A375 (cell line): Measurements from ENCODE around the gene RHOXF1.

DNA sequence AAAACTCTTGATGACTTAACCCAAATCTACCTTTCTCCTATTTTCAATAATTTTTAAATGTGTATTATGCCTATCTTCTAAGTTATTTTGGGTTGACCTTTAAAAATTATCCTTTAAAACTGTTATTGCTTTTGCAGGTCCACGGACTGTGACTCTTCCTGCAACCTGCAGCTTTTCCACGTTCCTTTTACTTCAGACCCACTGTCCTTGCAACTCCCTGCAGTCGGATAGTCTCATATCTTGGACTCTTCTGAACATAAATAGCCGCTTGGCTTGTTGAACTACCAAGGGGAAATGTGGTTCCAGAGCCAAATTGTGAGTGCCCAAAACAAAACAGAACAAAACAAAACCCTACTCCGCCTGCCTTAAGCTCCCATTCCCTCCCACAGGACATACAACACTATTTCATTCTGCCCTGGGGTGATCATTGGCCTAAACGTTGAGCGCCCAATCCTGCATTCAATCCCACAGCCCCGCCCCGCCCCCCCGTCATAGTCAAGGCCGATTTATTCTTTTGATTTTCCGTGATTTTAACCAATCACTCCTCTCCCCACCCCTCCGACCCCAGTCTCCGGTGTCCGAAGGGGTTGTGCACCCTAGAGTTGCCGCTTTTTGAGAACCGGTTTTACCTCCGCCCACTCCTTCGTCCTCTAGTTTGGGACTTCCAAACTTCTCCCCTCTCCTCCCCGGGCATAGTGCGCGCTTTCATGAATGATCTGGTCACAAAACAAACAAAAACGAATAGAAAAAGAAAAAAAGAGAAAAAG lies 674 bp upstream of the UBE2A start:
- RAMPAGE, long total RNA = no peak

- RAMPAGE, long total RNA = no peak
Observed at GRCh38 chrX:119691727-119693007, 801 bp downstream of the SEPTIN6 start.

DNA sequence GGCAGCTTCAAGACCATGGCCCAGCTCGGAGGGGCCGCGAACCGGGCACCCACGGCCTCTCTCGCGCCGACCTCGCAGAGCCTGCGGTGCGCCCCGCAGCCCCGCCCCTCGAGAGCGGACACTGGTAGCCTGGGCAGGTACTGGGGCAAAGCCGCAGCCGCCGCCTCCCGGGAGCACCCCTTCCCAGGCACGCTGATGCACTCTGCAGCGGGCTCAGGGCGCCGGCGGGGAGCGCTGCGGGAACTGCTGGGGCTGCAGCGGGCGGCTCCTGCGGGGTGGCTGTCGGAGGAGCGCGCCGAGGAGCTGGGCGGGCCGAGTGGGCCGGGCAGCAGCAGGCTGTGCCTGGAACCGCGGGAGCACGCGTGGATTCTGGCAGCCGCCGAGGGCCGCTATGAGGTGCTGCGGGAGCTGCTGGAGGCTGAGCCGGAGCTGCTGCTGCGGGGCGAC lies 288 bp downstream of the SOWAHD start:
- RAMPAGE, long total RNA = no peak

DNA sequence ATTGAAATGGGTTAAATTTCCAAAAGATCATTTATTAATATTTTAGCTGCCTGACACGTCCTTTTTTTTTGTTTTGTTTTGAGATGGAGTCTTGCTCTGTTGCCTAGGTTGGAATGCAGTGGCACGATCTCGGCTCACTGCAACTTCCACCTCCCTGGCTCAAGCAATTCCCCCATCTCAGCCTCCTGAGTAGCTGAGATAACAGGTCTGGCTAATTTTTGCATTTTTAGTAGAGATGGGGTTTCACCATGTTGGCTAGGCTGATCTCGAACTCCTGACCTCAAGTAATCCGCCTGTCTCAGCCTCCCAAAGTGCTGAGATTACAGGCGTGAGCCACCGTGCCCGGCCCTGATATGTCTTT lies 18.1 kb downstream of the NKAP start:
- RAMPAGE, long total RNA = no peak

- RAMPAGE, long total RNA = no peak
Observed at GRCh38 chrX:120115694-120116007, at the start of gene RHOXF1. RHOXF1 (minus strand) TSS chrX:120115913.

DNA sequence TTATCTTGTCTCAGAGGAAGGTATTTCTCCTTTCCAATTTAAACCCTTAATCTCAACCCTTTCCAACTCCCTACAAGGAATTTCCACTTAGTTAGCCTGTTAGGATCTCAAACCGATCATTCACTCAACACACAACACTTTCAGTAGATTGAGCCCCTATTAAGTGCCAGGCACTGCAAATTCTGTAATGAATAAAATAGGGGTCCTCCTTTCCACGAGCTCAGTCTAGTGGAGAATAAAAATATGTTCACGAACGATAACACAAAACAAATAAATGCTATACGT lies 6.5 kb upstream of the ZBTB33 start:
- RAMPAGE, long total RNA = no peak

DNA sequence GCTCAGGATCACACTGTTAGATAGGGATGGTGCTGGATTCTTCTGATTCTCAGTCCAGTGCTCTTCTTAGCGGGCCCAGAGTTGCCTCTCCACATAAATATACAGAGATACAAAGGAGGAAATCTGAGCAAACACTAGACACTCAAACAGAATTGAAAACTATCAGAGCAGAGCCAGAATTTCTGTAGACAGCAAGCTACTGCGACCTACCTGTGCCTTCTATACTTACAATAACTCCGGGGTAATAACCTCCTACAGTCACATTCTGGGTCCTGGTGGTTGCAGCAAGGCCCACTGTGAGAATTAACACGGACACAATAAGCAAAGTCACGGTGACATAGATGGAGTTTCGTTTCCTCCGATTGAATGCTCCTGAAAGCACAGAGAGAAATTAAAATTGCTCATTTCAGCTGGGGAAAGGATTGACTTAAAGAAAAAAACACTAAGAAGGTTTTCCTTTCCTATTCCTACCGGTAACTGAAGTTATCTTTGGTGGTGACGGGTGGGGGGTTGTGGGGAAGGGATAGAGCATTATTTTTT lies 7.1 kb downstream of the TMEM255A start:
- RAMPAGE, long total RNA = no peak

DNA sequence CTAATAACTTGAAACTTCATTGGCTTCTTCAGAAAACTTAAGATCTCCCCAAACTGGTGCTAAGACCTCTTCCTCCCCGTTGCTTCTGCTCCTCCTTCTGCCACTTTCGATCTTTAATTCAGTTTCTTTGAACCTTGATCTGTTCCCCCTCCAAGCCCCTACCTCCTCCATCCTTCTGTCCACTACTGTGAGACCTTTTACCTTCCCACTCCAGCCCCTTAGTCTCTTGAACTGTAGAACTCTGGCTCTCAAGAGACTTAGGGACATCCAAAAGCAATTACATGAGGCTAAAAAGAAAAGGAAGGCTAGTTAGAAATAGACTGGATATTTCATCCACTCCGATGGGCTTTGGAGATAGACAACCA lies 45.0 kb upstream of the LAMP2 start:
- RAMPAGE, long total RNA = no peak

GRCh38 chrX:120560156-120560339 lies 714 bp downstream of the CUL4B start:
- RAMPAGE, long total RNA = no peak

DNA sequence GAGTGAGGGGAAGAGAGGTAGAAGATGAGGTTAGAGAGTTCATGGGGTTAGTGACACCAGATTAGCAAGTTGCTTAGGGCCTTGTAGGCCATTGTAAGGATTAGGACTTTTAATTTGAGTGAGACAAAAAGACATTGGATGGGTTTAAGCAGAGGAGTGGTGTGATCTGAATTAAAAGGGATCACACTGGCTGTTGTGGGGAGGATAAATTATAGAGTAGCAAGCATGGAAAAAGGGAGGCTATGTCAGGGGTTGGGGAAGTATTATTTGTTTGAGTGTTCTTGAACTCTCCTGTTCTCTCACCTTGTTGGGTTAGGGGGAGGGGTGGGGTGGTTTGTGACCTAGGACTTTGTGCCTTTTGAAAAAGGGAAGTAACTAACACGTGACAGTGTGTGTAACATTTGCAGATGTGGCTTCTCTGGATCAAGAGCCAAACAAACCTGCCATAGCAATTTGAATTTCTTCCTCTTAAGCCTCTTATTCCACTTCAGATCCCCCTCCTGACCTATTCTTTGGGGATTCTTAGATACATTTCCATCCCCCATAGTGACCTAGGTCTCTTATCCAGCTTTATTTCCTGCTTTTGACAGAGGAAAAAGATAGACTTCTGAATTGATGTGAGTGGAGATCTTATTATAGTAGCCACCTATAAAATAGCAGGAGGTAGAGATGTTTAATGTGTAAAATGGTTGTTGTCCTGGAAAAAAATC lies 120.6 kb downstream of the CT47B1 start:
- RAMPAGE, long total RNA = no peak

DNA sequence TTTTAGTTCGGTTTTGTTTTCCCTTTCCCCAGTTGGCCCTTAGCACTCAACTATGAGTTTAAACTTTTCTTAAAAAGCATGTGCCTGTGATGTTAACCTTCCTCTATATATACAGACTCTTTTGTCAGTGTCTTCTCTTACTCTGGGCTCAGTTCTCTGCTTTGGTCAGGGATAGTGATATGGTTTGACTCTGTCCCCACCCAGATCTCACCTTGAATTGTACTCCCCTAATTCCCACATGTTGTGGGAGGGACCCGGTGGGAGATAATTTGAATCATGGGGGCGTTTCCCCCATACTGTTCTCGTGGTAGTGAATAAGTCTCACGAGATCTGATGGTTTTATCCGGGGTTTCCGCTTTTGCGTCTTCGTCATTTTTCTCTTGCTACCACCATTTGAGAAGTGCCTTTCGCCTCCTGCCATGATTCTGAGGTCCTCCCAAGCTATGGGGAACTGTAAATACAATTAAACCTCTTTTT lies 144.3 kb downstream of the GLUD2 start:
- RAMPAGE, long total RNA = no peak

GRCh38 chrX:123184704-123185079 lies 614 bp downstream of the GRIA3 start:
- RAMPAGE, long total RNA = no peak

GRCh38 chrX:123676767-123677395 lies 56.0 kb downstream of the THOC2 start:
- RAMPAGE, long total RNA = no peak

DNA sequence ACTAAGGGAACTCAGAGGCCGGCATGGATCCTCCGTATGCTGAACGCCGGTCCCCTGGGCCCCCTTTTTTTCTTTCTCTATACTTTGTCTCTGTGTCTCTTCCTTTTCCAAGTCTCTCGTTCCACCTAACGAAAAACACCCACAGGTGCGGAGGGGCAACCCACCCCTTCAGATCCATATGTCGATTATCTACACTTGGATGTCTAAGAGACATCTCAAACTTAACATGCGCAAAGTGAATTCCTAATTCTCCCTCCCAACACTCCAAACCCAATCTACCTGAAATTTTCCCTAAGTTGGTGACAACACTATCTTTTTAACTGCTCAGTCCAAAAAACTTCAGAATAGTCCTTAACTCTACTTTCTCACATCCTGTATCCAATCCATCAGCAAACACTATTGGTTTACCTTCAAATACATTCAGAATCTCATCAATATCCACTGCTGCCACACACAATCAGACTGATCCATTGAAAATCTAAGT lies 52.3 kb downstream of the THOC2 start:
- RAMPAGE, long total RNA = no peak

- RAMPAGE, long total RNA = no peak
Observed at GRCh38 chrX:123682447-123682862, 50.4 kb downstream of the THOC2 start.

- RAMPAGE, long total RNA = no peak
Observed at GRCh38 chrX:123764765-123765683, 32.2 kb upstream of the THOC2 start.

GRCh38 chrX:125394023-125394428 lies 74.4 kb downstream of the TEX13C start:
- RAMPAGE, long total RNA = no peak

DNA sequence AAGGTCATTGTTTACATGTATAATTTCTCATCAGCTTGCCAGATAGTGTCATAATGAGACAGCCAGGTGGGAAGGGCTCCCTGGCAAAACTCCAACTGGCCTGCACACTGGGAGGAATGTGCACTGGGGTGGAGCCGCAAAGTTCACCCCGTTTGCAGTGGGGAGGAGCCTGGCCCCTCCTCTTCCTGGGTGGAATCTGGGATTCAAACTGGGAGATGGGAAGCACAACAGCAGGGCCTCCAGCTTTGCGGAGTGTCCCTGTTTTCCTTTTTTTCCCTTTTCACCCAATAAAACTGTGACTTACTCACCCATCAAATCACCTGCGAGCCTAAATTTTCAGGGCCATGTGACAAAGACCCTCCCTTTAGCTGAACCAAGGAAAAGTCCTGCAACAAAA lies 329.9 kb downstream of the SMARCA1 start:
- RAMPAGE, long total RNA = no peak

GRCh38 chrX:129497621-129498119 lies 25.6 kb downstream of the SMARCA1 start:
- RAMPAGE, long total RNA = no peak

DNA sequence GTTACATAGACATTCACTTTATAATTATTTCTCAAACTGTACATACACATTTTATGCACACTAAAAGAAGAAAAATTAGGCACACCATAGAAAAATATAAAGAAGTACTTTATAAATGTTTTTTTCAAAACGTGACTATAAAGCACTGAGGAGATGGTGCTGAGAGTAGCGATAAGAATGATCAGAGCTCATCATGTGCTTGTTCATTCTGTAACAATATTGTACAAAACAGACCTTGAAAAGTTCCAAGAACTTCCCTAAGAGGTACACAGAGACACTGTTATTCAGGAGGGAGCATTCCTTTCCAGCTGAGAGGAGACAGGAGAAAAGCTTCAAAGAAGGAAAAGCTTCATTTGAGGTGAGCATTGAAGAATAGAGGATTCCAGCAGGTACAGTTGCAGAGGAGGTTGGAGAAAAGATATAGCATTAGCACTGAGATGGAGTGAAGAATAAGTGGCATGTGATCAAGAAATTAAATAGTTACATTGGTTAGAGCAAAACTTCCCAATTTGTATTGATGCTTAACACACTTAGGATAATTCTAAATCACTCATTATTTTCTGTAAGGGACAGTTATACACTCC lies 7.5 kb upstream of the OCRL start:
- RAMPAGE, long total RNA = no peak